Myometrial cell (primary cell): ENCODE data around the gene FN3KRP.

DNA sequence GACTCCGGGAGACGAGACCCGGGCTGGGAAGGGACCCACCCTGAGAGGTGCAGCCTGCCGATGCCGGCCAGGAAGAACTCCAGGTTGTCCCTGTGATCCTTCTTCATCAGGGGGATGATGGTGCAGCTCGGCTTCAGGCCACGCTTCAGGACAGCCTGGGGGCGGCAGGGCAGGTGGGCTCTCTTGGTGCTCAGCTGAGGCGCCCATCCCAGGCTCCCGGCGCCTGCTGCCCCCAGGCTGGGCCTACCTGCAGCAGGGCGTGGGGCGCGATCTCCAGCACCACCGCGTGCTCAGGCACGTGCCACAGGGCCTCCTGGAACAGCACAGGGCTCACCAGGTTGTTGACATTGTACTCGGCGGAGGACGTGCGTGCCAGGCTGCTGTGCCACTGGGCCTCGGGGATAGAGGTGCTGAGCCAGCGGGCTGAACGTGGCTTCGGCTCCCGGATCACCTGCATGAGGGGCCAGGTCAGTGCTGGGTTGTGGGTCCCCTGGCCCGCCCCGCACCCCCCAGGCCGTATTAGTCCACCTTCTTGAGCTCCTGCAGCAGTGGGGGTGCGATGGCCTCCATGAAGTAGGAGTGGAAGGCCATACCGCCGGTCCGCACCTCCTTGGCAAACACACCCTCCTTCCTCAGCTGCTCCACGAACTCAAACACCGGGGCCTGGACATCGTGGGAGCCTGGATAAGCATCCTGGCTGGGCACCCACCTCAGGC, 9.2 kb downstream of the FASN start:
- RAMPAGE, long total RNA = no peak

GRCh38 chr17:82093506-82093986, 4.5 kb downstream of the FASN start:
- RAMPAGE, long total RNA = no peak

DNA sequence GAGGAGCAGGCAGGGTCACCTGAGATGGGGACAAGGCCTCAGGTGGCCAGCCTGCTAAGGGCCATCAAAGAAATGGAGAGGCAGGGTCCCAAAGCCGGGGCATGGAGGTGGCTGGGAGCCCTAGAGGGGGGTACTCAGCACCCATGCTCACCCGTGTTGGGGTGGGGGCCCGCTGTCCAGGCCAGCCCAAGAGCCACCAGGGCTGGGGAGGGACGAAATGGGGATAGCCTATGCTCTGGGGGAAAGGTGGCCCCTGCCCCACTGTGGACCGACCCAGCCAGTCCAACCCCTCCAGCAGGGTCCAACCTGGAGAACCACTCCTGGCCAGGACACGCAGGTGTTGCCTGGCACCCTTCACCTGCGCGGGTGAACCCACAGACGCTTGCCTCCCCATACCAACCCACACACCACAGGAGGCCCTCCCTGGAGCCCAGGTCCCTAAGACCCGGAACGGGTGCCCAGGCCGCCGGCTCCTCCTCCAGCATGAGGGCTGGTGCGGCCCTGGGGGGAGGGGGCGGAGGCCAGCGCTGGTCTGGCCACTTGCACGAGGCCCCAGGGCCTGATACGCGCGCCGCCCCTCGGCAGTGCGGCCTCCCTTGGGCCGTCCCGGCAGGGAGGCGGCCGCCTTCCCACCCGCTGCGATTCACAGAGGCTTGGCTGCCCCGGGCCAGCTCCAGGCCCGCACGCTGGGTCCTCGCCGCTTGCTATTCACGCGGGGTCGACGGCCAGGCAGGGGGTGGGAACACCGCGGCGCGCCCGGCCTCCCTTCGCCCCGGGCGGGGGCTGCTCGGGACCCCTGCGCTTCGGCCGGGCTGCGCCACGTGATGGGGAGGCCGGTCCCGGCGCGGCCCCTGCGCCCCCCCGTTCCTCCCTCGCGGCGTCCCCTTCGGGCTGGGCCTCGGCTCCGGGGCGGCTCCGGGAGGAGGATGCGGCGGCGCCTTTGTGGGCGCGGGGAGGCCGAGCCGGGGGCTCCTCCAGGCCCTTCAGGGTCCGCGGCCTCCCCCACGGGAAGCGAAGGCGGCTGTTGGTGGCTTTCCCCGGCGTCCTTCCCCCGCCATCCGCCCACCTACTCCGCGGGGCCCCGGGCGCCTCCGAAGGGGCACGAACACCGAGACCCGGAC, 818 bp downstream of the FASN start:
- RAMPAGE, long total RNA = no peak

DNA sequence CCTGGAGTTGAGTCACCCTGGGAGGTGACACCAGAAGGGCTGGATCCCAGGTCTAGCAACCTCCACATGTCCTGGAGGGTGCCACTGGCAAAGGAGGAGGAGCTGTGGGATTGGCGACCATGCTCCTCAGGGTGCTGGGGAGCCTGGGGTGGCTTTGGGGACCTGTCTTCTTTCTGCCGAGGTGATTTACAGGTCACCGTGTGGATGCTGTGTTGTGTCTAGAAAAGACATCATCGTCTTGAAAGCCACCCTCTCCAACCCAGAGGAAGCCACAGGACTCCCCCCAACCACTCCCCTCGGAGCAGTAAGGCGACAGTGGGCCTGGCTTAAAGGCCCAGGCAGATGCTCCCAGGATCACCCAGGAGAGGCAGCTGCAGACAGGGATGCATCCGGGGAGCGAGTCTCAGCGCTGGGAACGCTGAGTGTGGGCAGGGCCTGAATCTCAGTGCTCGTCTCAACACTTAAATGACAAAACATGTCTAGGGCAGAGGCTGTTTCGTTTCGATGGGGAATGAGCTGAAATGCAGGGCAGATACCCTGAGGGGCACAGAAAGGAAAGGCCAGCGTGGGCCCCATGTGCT, 29.7 kb upstream of the FASN start:
- RAMPAGE, long total RNA = no peak

DNA sequence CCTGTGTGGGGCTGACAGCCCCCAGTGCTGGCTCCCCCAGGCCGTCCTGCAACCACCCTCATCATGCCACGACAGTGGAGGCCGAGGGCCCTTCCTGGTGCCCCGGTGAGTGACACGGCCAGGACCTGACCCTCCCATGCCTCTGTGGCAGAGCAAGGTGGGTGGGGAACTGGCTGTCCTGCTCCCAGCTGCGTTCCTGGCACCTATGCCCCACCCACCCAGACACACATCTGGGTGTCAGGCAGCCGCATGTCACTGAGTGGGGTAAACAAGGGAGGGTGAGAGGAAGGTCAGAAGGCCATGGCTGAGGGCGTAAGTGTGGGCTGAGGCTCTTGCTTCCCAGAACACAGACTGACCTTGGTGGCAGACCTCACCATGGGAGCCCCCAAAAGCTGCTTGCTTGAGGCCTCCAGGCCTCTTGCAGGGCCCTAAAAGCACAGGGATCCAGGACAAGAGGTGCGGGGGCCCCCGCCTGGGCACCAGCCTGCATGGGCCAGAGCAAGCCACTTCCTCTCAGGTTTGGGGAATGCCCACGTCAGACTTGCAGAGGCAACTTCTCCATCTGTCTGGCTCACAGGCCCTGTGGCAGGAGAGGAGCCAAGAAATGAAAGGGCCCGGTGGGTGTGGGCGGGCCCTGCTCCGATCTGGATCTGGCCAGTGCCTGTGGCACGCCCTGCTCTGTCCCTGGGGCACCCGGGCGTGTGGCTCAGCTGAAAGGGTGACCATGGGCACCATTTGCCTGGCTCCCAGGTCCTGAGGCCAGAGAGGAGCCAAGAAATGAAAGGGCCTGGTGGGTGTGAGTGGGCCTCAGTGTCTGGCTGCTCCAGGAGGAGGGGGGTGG, 3.9 kb upstream of the CCDC57 start:
- RAMPAGE, long total RNA = no peak

GRCh38 chr17:82237986-82238256, 9.1 kb downstream of the SLC16A3 start:
- RAMPAGE, long total RNA = no peak

- RAMPAGE, long total RNA = no peak
These were observed 8.5 kb upstream of the TEX19 start for GRCh38 chr17:82350450-82351072.

DNA sequence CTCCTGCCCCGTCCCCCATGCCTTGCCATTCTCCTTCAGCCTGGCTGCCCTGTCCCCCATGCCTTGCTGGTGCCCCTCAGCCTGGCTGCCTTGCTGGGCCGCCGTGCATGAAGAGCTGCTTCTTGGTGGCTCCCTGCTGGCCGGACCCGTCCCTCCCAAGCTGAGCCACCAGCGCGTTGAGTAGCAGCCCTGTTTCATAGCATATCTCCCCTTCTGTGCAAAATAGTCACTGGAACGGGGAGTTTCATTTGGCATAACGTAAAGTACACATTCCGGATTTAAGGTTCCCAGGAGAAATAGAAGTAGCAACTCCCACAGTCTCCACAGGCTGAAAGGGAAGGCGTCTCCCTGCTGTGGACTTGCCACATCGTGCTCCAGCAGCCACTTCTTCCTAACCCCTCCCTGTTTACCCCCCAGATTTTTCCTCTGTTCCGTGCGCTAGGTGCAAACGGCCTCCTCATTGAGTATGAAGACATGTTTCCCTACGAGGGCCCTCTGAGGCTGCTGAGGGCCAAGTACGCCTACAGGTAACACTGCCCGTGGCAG, 5.7 kb upstream of the OGFOD3 start:
- RAMPAGE, long total RNA = no peak

DNA sequence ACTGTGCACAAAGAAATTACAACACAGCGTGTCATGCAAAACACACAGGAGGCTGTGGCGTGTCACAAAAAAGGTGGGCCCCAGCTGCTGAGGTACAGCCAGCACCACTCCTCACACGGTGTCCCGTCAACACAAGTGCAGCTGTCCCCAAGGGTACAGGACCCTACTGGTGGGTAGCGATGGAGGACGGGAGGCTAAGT, 2.6 kb downstream of the CYBC1 start:
- RAMPAGE, long total RNA = no peak

DNA sequence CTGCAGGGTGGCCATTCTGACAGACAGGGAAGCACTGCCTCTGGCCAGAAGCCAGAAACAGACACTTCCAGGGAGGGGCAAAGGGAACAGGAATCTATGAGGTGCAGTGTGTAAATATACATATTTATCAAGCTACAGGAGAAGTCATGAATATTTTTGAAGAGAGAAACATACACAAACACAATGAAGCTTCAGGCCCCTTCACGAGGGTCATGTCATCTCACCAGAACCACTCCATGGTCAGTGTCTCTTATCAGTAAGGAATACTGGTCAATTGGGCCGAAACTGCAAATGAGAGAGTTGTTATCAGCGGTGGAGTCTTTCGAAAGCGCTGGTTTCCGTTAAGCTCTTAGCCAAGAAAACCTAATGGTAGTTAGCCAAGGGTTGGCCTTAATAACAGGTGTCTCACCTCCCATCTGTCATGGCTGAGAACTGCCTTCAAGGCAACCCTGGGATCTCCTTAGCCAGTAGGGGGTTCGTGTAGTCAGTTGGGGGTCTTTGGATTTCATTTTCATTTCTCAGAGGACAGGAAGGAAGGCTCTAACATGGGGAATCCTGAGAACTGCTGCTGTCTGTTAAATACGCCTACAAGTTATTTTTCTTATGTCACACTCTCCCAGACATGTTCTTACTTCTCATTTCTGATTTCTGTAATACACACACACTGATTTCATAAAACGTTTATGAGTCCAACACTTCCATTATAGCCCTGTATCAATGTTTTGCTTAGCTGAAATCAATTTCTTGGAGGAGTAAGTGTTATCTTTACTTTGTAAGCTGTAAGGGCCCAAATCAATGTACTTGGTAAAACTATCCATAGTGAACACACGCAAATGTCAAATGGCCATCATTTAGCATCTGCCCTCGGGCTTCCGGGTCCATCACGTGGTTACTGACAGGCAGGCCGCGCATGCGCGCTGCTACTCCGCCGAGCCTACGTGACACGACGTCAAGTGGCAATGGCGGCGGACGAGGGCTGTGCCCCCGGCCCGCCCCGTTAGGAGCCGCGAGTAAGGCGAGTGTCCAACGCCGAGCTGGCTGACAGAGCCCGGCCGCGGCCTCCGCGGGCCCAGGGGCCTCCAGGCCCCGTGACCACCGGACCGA, 925 bp upstream of the NARF start:
- RAMPAGE, long total RNA = no peak

- RAMPAGE, long total RNA = no peak
These were observed 29.4 kb upstream of the FOXK2 start for GRCh38 chr17:82489789-82490901.

DNA sequence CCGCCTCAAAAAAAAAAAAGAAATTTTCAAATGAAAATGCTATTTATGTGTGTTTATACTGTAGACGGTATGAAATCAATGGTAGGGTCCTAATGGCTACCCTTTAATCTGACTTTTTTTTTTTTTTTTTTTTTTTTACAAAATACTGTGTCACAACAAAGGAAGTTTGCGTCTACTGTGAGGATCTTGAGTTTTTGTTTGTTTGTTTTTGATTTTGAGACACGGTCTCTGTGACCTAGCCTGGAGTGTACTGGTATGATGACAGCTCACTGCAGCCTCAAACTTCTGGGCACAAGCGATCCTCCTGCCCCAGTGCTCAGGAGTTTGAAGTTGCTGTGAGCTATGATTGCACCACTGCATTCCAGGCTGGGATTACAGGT, 2.4 kb downstream of the FOXK2 start:
- RAMPAGE, long total RNA = no peak

DNA sequence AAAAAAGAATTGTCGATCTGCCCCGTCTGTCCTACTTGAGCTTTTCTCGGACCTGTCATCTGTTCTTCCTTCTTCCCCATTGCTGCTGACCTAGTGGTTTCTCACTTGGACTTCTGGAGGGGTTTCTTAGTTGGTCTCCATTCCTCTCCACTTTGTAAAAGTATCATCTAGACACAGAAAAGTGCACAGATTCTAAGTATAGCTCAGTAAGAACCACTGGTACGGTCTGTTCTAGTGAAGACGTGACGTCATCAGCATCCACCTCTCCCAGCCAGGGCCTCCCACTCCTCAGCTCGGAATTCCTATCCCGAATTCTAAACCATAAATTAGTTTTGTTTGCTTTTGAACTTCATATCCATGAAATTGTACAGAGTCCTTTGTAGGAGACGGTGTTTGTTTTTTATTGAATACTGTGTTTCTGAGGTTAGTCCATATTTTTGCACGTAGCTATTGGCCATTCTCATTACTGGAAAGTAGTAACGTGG, 25.5 kb downstream of the FOXK2 start:
- RAMPAGE, long total RNA = no peak

DNA sequence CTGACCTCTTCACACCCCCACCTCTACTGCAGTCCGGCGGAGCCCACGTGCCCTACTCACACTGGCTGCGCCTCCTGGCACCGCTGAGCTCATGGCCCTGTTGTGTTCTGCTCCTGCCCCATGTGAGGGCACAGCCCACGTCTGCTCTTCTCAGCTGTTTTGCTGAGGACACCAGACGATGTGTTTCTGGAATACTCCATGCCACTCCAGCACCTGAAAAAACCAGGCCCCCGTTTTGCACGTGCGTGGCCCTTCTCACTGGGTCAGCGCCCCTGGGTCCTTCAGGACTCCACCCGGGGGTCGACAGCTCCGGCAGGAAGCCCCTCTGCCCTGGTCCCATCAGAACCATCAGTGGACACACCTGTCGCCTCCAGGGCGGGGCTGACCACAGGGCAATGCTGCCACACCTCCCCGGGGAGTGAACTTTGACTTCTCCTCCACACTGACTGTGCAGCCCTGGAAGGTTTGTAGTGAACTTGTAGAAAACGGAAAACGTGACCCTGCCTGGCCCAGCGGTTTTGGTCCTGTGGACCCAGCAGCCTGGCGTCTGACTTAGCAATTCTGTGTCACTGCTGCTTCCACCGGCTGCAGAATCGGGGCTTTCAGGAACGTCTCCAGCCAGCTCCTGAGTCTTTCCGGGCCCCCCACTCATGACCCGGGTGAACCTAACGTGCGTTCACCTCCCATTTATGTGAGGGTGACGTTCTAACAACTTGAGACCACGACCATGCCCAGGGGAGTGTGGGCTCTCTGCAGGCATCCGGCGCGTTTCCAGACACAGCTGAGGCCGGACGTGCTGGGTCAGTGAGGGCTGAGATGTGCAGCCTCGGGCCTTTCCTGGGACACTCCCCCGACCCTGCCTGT, 5.8 kb upstream of the RAB40B start:
- RAMPAGE, long total RNA = no peak

- RAMPAGE, long total RNA = start-site peak on the plus strand at chr17:82716745-82716750, 77 and 88 reads in 2 replicates
These were observed at the start of gene FN3KRP for GRCh38 chr17:82715960-82716946. FN3KRP (plus strand) TSS chr17:82716706.

DNA sequence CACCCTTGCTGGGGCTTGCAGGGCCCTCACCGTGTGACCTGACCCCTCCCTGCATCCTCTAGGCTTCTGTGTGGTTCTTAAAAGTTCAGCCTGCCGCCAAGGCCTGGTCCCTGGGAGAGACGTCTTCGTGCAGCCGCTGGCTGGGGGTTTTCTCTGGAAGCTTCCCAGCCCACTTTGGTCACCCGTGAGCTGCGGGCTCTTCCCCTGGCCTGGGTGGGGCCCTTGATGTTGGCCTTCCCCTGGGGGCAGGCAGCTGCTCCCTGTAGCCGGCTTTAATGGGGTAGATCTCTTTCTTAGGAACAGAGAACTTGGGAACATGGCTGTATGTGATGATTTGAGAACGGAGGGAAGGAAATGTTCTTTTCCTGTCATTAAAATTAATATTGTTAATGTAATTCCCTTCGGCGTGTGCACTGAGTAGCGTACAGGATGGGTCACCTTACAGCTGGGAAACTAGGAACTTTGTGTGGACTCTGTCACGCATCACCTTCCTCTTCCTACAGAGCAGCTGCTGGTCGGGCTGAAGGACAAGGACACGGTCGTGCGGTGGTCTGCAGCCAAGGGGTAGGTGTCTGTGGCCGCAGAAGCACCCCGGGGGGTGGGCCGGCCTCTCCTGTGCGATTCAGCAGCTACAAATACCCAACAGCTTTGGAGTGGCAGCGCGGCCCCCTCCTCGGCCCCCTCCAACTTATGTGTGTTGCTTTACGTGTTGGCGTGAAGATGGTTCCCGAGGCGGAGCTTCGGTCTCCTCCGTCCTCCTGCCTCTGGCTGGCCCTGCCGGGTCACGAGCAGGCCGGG, 32.5 kb downstream of the ZNF750 start:
- RAMPAGE, long total RNA = no peak

GRCh38 chr17:82840381-82840789, 563 bp upstream of the ZNF750 start:
- RAMPAGE, long total RNA = no peak

GRCh38 chr17:82870889-82871886, 31.4 kb upstream of the ZNF750 start:
- RAMPAGE, long total RNA = no peak

DNA sequence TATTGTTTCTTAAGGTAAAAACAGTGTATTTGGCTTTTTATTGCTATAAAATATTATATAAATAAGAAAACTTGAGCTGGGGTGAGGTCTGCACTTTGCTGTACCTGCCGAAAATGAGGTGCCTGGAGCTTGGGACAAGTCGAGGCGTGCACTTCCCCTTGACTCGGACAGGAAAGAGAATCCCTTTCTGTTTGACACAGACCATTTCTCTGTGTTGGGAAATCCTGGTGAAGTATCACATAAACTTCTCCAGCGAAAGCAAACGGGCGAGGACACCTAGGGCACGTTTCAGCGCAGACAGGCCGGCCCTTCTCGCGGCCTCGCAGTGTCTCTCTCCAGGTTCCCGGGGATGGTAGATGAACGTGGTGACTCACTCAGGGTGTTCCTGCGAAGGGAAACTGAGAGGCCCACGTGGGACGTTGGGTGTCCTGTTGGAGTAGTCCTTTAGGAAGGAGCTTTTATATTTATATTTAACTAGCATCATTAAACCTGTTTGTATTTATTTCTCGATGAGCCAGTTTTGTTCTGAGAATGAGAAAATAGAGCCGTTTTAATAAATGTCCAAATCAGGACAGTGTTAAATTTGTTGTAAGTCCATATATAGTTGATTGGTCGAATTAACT, 36.3 kb upstream of the ZNF750 start:
- RAMPAGE, long total RNA = no peak

DNA sequence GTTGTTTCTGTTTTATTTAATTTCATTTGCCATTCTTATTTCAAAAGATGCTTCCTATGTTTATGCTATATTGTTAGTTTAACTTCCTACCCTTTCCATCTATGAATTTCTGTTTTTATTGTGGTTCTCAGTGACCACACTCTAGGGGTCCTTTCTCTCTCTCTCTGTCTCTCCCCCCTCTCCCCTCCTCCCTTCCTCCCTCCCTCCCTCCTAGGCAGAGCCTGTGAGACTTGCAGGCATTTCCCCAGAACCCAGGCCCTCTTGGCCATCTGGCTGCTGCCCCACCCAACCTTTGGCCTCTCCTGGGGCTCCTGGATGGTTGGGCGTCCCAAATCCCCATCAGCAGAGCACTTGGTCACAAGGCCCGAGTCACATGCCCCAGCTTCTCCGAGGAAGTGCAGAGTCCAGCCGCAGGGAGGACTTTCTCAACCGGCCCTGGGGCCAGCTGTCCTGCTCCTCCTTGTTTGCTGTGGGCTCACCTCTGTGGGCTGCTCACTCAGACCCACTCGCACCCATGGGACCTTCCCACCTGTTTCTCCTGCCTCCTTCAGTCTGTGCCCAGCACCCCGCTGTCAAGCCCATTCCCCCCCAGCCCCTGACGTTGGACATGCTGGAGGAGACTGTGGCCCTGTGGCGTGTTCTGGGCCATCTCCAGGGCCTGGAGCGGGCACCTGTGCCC, 42.1 kb upstream of the ZNF750 start:
- RAMPAGE, long total RNA = no peak